ENCODE data around the gene SVIP.

DNA sequence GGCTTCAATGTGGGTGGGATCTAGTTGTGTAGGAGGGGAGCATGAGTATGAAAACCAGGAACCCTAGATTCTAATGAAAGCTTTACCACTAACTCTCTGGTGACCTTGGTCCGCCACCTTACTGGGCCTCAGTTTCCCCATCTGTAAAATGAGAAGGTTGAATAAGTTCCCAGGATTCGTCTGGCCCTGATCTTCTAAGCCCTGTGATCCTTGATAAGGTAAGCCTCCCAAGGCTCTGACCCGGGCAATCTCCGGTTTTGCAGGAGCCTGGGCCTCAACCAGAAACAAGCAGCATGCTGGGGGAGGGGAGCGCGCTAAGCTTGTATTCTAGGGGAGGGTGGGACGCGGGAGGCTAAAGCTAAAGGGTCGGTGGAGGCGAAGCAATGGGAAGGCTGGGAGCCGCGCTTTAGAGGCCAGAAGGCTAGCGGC lies 868 bp downstream of the PTPN5 start:
- PRO-cap, 5 experiments: no peak in any of the 5 experiments
- RAMPAGE, long total RNA, 2 experiments: no peak in any of the 2 experiments
- RRBS: no CpG with 5 or more reads among the region's 13 CpGs

DNA sequence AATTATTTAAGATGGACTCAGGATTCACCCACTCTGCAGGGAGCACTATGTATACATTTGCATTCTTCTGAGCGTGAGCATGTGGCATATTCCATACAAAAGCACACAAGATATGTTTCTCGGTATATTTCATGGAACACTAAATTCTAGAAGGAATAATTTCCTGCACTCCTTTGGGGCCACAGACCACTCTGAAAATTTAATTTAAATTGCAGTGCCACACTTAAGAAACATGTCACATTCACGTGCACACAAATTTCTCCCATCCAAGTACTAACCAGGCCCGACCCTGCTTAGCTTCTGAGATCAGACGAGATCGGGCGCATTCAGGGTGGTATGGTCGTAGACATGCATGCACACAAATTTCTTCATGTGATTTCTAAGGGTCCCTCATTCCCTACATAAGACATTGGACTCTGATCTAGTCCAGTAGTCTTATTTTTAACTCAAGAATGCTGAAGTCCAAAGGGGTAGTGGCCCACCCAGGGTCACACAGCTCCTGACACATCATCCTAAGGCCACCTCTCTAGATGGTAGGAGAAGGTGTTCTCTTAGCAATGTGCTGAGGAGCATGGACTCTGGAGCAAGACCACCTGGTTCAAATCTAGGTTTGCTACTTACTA lies 161.0 kb upstream of the E2F8 start:
- PRO-cap, 5 experiments: no peak in any of the 5 experiments
- RAMPAGE, long total RNA, 2 experiments: no peak in any of the 2 experiments
- RRBS: no CpG with 5 or more reads among the region's 8 CpGs

GRCh38 chr11:19440874-19441498 lies 200.2 kb upstream of the E2F8 start:
- PRO-cap, 5 experiments: no peak in any of the 5 experiments
- RAMPAGE, long total RNA, 2 experiments: no peak in any of the 2 experiments
- RRBS: no CpG with 5 or more reads among the region's 6 CpGs

DNA sequence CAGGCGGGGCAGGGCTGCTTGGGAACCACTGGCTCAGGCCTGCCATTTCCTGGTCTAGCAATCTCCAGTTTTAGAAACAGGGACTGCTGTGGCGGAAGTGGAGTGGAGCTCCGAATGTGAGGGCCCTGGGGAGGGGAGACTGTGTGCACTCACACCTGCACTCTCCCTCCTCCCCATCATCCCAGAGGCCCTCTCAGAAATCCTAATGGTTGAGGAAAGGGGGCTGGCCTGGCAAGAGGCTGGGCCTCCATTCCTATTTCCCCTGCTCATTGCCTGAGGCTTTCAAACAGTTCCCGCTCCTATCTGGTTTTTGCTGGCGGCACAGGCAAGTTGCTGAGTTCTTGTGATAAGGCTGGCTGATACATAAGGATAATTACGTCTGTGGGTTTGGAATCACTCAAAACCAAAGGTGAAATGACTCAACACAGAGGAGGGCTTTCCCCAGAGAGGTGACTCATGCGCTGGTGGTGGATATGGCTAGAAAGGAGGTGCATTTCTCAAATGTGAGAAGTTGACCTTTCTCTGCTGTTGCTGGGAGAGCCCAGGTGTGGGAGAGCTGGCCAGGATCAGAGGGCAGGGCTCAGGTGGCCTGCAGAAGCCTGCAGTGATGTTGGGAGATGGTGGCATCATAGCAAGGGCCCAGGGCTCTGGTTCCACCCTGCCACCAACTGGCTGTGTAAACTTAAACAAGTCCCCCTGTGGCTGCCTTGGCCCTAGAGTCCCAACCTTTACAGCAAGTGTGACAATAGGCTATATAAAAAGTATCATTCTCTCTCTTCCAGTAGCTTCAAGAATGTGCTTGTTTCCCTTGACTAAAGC lies 201.5 kb upstream of the E2F8 start:
- PRO-cap, 5 experiments: no peak in any of the 5 experiments
- RAMPAGE, long total RNA, 2 experiments: no peak in any of the 2 experiments
- RRBS: no CpG with 5 or more reads among the region's 7 CpGs

GRCh38 chr11:19511492-19512251 lies 201.0 kb upstream of the NAV2 start:
- PRO-cap, 5 experiments: peak in 3 of 5 experiments; most common plus-strand start chr11:19512135 (in 3); most common minus-strand start chr11:19511902 (in 2)
- RAMPAGE, long total RNA, 2 experiments: no peak in any of the 2 experiments
- RRBS: no CpG with 5 or more reads among the region's 9 CpGs

GRCh38 chr11:19595817-19596885 lies 116.5 kb upstream of the NAV2 start:
- PRO-cap, 5 experiments: no peak in any of the 5 experiments
- RAMPAGE, long total RNA, 2 experiments: no peak in any of the 2 experiments
- RRBS: no CpG with 5 or more reads among the region's 15 CpGs

DNA sequence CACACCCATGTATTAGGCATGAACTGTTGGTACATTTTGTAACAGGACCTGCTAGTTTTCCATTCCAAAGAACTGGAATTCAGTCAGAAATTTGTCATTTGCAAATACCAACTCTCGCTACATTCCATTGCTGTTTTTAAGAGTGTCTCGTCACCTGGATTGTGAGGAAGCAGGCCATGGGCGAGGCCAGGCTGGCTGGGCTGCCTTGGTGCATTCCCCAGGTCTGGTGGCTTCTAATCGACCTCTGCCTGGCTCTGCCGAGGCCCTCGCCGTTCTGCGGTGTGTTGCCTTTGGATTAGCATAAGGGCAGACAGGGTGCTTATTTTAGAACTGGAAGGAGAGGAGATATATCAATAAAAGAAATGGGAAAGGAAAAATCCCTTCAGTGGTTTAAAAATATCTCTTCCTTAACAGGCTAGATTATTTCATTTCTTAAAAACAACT lies 13.2 kb downstream of the NAV2 start:
- PRO-cap, 5 experiments: no peak in any of the 5 experiments
- RAMPAGE, long total RNA, 2 experiments: no peak in any of the 2 experiments
- RRBS: no CpG with 5 or more reads among the region's 8 CpGs

- PRO-cap, 5 experiments: peak in 3 of 5 experiments; most common plus-strand start chr11:19777795 (in 2); most common minus-strand start chr11:19778024 (in 2)
- RAMPAGE, long total RNA, 2 experiments: no peak in any of the 2 experiments
- RRBS: 8% methylated on average over 11 of the region's 41 CpGs
Measured at GRCh38 chr11:19777311-19778210, 64.9 kb downstream of the NAV2 start.

- PRO-cap, 5 experiments: no peak in any of the 5 experiments
- RAMPAGE, long total RNA, 2 experiments: no peak in any of the 2 experiments
- RRBS: no CpG with 5 or more reads among the region's 23 CpGs
Measured at GRCh38 chr11:19930930-19932340, 218.8 kb downstream of the NAV2 start.

GRCh38 chr11:19988420-19989144 lies 171.7 kb downstream of the DBX1 start:
- PRO-cap, 5 experiments: no peak in any of the 5 experiments
- RAMPAGE, long total RNA, 2 experiments: no peak in any of the 2 experiments
- RRBS: no CpG with 5 or more reads among the region's 5 CpGs

- PRO-cap, 5 experiments: no peak in any of the 5 experiments
- RAMPAGE, long total RNA, 2 experiments: no peak in any of the 2 experiments
- RRBS: no CpG with 5 or more reads among the region's 13 CpGs
Measured at GRCh38 chr11:20015612-20016249, 144.5 kb downstream of the DBX1 start.

- PRO-cap, 5 experiments: peak in 1 of 5 experiments; most common plus-strand start chr11:20031381 (in 1); most common minus-strand start chr11:20031176 (in 1)
- RAMPAGE, long total RNA, 2 experiments: no peak in any of the 2 experiments
- RRBS: no CpG with 5 or more reads among the region's 9 CpGs
Measured at GRCh38 chr11:20031006-20031690, 129.1 kb downstream of the DBX1 start.

- PRO-cap, 5 experiments: peak in 2 of 5 experiments; most common plus-strand start chr11:20037215 (in 2); most common minus-strand start chr11:20037078 (in 1)
- RAMPAGE, long total RNA, 2 experiments: no peak in any of the 2 experiments
- RRBS: no CpG with 5 or more reads among the region's 7 CpGs
Measured at GRCh38 chr11:20036952-20037334, 123.3 kb downstream of the DBX1 start.

DNA sequence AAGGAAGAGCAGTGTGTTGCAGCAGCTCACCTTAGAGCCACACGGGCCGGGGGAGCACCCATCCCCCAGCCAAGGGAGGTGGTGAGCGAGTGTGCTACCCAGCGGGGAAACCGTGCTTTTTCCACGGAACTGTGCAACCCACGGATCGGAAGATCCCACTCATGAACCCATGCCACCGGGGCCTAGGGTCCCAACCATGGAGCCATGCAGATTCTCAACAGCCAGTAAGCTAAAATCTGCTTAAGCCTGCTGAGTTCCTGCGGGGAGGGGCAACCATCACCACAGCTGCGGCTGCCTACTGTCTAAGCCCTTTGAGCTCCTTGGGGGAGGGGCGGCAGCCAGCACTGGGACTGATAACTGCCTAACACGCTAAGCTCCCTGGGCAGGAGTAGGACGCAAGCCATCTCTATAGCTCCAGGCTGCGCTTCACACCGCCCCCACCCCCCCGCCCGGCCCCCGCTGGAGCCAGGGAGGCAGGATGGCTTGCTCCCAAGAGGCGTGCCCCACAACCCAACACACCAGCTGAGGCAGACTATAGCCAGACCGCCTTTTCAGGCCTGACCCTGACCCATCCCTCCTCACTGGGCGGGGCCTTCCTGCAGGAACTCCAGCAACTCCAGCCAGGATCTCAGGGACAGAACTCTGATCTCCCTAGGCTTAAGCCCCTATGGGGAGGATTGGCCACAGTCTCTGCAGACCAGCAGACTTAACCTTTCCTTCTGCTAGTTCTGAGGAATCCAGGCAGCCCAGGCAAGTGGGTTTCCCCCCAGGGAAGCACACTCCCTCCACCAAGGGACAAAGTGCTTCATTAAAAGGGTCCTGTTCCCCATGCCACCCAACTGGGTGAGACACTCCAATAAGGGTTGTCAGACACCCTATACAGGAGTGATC lies 20.7 kb upstream of the HTATIP2 start:
- PRO-cap, 5 experiments: no peak in any of the 5 experiments
- RAMPAGE, long total RNA, 2 experiments: no peak in any of the 2 experiments
- RRBS: no CpG with 5 or more reads among the region's 22 CpGs

- PRO-cap, 5 experiments: peak in 5 of 5 experiments; most common plus-strand start chr11:22830098 (in 4); most common minus-strand start chr11:22829841 (in 4)
- RAMPAGE, long total RNA, 2 experiments: start-site peak on the minus strand in 2 of 2 experiments, at chr11:22829770-22829852 at its widest, 1,128 to 1,825 reads per replicate
- RRBS: 4% methylated on average over 4 of the region's 86 CpGs
Measured at GRCh38 chr11:22829105-22830362, at the start of gene SVIP. SVIP (minus strand) TSS chr11:22829801.

- PRO-cap, 5 experiments: no peak in any of the 5 experiments
- RAMPAGE, long total RNA, 2 experiments: no peak in any of the 2 experiments
- RRBS: no CpG with 5 or more reads among the region's 1 CpG
Measured at GRCh38 chr11:24864661-24864907, 367.7 kb downstream of the LUZP2 start.

DNA sequence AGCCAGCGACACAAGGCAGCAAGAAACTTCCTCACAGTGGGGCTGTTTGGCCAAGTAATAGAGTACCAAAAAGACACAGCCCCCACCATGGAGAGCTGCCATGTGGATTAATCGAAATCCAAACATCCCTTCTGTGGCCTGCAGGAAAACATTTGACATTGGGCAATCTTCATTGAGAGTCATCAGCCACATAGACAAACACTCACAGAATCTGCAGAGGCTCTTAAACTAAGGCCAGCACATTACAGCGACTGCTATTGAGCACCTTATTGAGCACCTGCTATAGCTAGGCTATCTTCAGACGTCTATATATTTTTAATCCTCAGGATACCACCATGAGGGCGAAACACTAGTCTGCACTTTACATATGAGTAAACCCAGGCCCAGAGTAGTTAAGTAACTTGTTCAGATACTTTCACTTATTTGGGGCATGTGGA lies 43.5 kb upstream of the FIBIN start:
- PRO-cap, 5 experiments: peak in 2 of 5 experiments; most common plus-strand start position 172 of the sequence (in 1)
- RAMPAGE, long total RNA, 2 experiments: no peak in any of the 2 experiments
- RRBS: no CpG with 5 or more reads among the region's 5 CpGs

DNA sequence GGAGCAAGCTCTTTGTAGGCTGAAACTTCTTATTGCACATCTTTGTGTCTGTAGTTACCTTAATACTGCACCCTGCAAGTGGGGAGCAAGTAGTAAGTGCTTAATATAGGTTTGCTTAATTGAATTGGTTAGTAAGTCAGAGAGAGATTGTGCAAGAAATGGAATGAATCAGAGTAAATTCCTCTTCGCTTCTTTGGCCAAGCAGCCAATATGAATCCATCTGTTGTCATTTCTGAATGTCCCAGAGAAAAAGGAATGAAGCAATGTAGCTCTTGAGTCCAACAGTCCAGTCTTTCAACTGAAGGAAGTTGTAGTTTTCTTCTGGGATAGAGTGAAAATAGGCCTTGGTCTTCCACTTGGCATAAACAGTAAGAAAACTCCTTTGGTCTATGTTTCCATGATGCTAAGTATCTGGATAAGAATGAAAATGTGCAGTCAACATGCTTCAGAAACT lies 1.9 kb upstream of the FIBIN start:
- PRO-cap, 5 experiments: no peak in any of the 5 experiments
- RAMPAGE, long total RNA, 2 experiments: no peak in any of the 2 experiments
- RRBS: no CpG with 5 or more reads among the region's 1 CpG

- PRO-cap, 5 experiments: no peak in any of the 5 experiments
- RAMPAGE, long total RNA, 2 experiments: no peak in any of the 2 experiments
- RRBS: no CpG with 5 or more reads among the region's 1 CpG
Measured at GRCh38 chr11:26992406-26992853, 1.5 kb upstream of the FIBIN start.

GRCh38 chr11:27094286-27094521 lies 53.6 kb downstream of the BBOX1 start:
- PRO-cap, 5 experiments: peak in 2 of 5 experiments; most common minus-strand start chr11:27094372 (in 1)
- RAMPAGE, long total RNA, 2 experiments: no peak in any of the 2 experiments
- RRBS: no CpG with 5 or more reads among the region's 2 CpGs

Data from liver (tissue), 9 donors.